MCF 10A (cell line): ENCODE measurements around a stretch of chr11.

DNA sequence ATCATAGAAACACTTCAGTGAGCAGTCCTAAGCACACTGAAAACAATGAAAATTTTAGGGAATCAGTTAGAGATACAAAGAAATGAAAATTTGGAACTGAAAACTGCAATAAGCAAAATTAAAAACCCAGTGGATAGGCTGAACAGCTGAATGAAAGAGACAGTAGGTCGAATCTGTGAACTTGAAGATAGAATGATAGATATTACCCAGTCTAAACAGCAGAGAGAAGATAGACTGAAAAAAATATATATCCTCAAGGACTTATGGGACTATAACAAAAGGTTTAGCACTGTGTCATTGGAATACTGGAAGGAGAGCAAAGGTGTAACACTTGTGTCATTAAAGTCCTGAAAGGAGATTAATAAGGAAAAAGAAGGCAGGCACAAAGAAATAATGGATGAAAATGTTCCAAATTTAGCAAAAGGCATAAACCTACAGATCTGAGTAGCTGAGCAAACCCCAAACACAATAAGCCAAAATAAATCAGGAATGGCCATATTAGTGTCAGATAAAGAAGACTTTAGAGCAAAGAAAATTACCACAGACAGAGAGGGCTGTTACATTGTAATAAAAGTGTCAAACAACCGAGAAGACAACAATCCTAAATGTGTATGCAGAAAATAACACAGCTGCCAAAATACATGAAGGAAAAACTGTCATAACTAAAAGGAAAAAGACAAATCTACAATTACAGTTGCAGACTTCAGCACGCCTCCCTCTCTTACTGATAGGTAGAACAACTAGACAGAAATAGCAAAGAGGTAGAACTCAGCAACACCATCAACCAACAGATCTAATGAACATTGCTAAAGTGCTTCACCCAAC is 69.4 kb downstream of the USP47 start:
- PRO-cap: no peak
- RRBS: no CpG with 5 or more reads among the region's 3 CpGs

DNA sequence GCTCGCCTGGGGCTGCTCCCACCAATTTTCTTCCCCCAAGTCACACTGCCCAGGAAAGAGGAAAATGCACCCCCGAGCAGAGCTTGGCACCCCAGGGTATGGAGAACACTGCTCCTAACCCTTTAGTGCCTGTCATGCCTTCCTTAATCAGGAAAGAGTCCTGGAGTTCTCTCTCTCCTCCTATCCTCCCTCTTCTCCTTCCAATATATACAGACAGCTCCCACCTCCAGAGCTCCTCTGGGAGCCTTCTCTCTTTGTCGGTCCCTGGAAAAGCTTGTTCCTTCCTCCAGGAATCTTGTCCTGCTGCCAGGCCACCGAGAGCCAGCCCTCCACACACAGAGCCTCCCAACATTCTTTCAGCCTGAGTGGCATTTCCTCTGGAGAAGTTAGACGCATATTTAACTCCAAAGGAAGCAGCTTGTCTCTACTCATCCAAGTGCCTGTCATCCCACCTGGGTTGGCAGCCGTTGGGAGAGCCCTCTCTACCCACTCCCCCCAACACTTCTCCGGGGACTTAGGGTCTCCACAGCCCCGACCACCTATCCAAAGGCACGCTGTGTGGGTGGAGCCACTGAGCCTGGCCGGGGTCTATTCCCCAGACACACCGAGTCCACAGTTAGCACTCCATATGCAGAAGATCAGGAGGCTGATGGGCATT is 31.2 kb downstream of the DKK3 start:
- PRO-cap: bidirectional peak, plus-strand start at position 389 of the sequence, minus-strand start at position 276 of the sequence
- RRBS: 1% methylated on average over 4 of the region's 11 CpGs

- PRO-cap: no peak
- RRBS: no CpG with 5 or more reads among the region's 2 CpGs
Measured at GRCh38 chr11:12019931-12020333, 11.5 kb upstream of the DKK3 start.

DNA sequence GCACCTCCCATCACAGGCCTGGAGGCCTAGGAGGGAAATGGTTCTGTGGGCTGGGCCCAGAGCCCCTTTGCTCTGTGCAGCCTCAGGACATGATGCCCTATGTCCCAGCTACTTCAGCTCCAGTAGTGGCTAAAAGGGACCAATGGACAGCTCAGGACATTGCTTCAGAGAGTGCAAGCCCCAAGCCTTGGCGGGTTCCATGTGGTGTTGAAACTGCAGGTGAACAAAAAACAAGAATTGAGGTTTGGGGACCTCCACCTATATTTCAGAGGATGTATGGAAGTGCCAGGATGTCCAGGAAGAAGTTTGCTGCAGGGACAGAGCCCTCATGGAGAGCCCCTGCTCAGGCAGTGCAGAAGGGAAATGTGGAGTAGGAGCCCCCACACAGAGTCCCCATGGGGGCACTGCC is 14.7 kb upstream of the DKK3 start:
- PRO-cap: no peak
- RRBS: no CpG with 5 or more reads among the region's 1 CpG

DNA sequence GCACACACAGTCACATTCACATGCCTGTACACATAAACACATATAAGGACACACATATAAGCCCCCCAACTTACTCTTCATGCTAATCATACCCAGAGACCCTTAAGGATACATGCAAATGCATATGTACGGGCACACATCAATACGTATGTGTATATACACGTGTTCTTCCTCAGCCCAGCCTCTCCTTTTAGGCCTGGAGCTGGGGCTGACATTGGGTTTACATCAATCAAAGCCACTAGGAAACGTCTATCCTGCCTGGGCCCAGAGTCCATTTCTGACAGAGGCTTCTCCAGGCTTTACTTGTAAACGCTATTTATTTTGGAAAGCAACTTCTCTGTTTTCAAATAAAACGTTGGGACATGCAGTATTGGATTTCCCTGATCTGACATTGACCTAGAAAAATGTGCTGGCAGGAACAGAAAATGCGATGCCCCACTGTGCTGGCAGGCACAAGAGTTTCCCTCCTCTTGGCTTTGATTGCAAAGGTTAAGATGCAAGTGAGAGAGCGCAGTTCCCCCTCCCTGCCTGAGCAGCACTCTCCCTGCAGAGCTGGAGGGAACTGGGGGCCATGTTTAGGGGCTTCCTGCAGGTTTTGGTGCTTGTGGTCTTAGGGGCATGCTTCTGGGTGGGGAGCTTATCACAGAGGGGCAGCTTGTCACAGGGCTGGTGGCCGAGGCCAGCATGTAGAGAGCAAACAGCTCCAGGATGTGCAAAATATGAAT is 42.0 kb upstream of the DKK3 start:
- PRO-cap: no peak
- RRBS: no CpG with 5 or more reads among the region's 9 CpGs

GRCh38 chr11:12054049-12054392 is 45.6 kb upstream of the DKK3 start:
- PRO-cap: no peak
- RRBS: no CpG with 5 or more reads among the region's 2 CpGs

DNA sequence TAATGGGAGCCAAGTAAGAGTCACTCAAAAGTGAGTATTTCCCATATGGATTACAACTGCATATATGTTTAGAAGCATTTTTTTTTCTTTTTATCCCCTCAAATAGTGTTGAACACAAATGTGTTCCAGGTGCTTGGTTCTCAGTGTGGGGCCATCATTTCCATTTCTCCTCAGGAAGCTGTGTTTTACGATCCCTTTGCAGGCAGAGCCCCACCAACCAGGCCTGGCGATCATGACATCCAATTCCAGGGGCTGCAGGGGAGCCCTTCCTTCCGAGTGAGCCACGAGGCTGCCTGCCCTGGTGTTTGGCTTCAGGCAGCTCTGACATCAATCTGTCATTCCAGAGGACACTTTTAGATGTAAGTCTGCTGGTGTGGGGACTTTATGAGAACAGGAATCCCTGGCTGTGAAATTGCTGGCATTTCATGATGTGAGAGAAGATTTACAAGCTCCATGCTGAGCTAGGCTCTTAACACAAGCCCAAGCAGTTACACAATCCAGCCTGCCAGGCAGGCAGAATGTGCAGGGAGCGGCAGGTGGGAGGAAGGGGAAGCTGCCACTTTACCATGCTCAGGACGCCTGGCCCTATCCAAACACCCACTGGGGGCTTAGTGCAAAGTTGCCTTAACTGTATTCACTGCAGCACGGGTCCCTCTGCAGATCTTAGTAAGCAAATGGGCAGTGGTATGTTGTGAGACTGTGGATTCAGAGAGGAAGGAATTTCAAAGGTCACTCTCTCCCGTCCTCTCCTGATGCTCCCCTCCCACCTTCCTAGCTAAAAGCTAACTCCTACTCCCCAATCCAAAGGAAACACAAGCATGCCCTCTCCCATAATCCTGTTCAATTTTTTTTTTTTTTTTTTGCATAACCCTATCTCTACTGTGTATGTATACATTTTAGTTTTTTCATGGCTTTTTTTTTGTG is 43.5 kb upstream of the MICAL2 start:
- PRO-cap: no peak
- RRBS: no CpG with 5 or more reads among the region's 8 CpGs

DNA sequence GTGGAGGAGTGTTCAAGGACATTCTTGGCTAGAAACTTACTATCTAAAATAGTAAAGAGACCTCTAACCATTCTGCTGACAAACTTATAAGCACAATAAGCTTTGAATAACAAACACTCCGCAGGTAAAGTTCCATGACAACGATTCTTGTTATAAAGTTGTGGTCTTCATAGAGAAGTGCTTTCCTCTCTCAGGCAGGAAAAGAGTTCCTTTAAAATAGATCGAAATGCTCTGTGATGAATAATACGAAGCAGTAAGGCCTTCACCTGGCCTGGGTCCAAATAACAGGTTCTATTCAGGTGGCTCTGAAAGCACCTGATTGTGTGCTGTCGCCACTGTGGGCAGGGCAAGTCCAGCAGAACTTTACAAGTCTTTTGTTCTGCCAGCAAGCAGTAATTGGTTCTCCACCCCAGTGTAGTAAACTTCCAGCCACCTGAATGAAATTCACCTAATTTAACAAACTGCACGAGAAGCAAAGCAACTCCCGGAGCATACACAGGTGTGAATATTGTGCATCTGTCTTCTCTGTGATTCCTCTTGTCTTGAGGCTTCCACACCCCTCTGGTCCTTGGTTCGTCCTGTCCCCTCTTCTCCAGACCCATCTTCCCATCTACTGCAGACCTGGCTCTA is 15.1 kb upstream of the MICAL2 start:
- PRO-cap: no peak
- RRBS: no CpG with 5 or more reads among the region's 8 CpGs

DNA sequence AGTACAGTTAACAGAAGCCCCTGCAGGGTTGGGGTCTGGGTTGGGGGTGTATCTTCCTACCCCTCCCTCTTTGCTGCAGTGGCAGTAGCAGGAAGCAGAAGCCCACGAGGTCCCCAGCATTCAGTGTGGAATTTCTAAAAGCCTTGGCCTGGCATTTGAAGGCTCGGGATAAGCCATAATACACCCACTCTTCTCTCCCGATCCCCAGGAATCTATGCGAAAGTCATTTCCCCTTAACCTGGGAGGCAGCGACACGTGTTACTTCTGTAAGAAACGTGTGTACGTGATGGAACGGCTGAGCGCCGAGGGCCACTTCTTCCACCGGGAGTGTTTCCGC is 120.8 kb upstream of the PARVA start:
- PRO-cap: no peak
- RRBS: no CpG with 5 or more reads among the region's 13 CpGs

DNA sequence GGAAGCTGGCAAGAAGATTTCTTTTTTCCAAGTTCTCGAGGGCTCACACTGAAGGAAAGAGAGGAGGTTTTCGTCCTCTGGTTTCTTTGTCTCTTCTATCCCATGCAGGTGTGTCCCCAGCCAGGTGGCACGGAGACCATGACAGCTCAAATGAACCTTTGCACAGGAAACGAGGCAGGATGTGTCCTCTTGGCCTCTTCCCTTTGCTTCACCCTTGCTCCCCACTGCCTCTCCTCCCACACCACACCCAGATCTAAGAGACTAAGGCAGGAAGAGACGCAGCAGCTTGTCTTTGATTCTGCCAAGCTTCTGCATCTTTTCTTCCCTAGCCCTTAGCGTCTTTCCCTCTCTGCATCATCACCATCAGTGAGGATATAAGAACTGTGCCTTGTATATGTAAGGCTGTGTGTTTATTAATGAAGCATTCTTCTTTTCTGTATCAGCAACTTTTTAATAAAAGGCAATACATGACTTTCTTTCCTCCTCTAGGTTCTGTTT is 56.1 kb upstream of the PARVA start:
- PRO-cap: no peak
- RRBS: no CpG with 5 or more reads among the region's 6 CpGs

- PRO-cap: no peak
- RRBS: no CpG with 5 or more reads among the region's 6 CpGs
Measured at GRCh38 chr11:12388151-12388698, 10.9 kb downstream of the PARVA start.

- PRO-cap: no peak
- RRBS: no CpG with 5 or more reads among the region's 3 CpGs
Measured at GRCh38 chr11:12390579-12391177, 13.3 kb downstream of the PARVA start.

GRCh38 chr11:12398191-12398390 is 20.7 kb downstream of the PARVA start:
- PRO-cap: no peak
- RRBS: no CpG with 5 or more reads among the region's 3 CpGs

GRCh38 chr11:12539324-12540239 is 134.6 kb upstream of the TEAD1 start:
- PRO-cap: bidirectional peak, plus-strand start at chr11:12539712, minus-strand start at chr11:12539732
- RRBS: no CpG with 5 or more reads among the region's 8 CpGs

- PRO-cap: no peak
- RRBS: no CpG with 5 or more reads among the region's 4 CpGs
Measured at GRCh38 chr11:12548154-12548688, 126.0 kb upstream of the TEAD1 start.

GRCh38 chr11:12674213-12674339 is 145 bp upstream of the TEAD1 start:
- PRO-cap: no peak
- RRBS: 0% methylated on average over 1 of the region's 20 CpGs

DNA sequence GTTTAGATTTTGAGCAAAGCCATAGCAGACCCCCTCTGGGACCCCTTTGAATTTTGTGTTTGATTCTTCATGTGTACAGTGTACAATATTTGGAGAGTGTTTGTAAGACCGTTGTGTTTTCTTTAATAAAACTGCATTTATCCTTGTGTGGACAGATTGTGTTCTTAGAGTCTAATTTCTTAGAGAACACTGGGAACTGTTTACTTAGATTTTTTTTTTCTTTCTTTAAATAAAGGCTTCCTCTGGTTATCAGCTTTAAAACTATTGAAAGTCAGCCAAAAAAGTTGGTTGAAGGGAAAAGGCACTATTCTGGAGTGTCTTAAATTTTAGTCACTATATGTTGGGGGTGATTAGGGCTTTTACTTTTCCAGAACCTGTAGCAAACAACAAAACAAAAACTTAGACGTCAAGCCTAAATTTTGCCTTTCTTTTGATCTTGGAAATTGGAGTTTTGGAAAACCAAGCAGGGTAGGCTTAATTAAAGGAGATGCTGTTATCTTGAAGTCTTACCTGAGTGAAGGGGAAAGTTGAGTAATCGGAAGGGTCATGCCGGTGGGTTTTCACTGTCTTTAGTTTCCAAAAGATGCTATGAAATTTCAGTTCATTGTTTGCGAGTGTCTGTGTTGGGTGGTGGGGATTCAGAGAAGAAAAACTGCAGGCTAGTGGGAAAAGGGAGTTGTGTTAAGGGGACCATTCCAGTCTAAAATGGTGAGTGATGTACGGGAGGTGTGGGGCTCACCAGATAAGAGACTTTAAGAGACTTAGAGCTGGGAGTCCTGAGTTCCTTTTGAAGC is 27.0 kb downstream of the TEAD1 start:
- PRO-cap: no peak
- RRBS: no CpG with 5 or more reads among the region's 6 CpGs

DNA sequence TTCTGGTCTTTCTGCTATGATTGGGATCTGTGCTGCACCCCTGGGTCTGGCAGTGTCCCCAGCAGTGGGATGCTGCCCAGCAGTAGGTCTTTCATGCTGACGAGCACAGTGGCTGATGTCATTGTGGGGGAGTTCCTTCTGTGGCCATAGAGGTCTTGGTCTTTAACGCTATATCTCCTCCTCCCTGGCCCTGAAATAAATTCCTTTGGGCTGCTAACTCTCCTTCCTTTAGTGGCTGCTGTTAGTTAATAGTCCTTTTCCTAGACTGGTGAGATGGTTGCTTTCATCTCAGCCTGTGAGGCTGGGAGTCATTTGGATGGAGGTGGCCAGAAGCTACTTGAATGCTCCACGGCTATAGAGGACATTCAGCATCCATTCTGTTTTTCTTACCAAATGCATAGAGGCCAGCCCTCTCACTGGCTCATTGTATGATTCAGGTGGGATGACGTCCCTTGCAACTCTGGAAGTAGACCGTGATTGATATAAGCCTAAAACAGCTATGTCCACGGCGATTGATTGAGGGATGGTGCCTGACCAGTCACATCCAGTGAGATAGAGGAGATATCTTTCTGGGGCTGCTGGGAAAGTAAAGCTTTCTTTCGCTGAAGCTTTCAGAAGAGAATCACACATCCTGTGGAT is 136.5 kb downstream of the TEAD1 start:
- PRO-cap: no peak
- RRBS: no CpG with 5 or more reads among the region's 8 CpGs

- PRO-cap: no peak
- RRBS: no CpG with 5 or more reads among the region's 8 CpGs
Measured at GRCh38 chr11:12842216-12842808, 166.8 kb upstream of the RASSF10 start.

- PRO-cap: no peak
- RRBS: no CpG with 5 or more reads among the region's 2 CpGs
Measured at GRCh38 chr11:13007929-13008376, 1.2 kb upstream of the RASSF10 start.